Temporal lobe (tissue), 2 donors: ENCODE data around the gene NOL11.

GRCh38 chr17:67401637-67402207 lies 24.6 kb downstream of the PITPNC1 start:
- RAMPAGE, long total RNA, result no peak

DNA sequence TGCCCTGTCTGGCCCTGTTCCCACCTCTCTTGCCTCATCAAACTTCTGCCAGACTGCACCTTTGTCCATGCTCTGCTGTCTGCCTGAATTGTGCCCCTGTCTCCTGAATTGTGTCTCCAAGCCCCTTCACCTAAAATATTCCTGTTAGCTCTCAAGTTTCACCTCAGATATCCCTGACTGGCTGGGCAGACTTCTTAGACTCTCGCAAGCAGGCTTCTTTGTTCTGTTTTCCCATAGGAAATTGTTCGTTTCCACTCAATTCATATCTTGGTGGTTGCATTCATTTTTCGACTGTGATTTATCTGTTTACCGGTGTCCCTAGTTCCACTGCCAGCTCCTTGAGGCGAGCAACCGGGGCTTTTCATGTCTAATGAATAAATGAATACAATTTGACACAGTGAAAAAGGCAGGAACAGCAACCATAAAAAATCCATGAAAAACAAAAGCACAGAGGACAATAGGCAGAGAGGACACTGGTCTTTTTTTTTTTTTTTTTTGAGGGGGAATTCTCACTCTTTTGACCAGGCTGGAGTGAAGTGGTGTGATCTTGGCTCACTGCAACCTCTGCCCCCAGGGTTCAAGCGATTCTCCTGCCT lies 66.2 kb downstream of the PITPNC1 start:
- RAMPAGE, long total RNA, result no peak

- RAMPAGE, long total RNA, result start-site peak on the plus strand at chr17:67717903-67717945, 63 and 128 reads in 2 replicates
Measured at GRCh38 chr17:67717553-67718074, at the start of gene NOL11. Gene NOL11, plus strand, starts transcription at chr17:67717936.

DNA sequence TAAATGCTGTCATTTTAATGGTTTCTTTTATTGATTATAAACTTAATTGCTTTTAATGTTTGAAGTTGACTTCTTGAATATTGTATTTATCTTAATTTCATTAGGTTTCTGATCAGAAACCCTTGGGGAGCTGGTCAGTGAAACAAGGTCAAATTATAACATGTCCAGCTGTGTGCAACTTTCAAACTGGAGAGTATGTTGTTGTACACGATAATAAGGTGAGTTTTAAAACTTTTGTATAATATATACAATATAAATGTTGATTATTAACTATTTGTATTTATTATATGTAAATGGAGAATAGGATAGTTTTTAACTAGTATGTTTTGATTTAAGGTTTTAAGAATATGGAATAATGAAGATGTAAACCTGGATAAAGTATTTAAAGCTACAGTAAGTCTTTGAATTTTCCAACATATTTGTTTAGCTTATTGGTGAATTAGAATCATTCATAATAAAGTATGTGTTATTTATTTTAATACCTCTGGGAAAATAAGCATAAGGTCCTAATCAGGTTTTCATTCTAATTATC lies 1.9 kb downstream of the NOL11 start:
- RAMPAGE, long total RNA, result no peak

DNA sequence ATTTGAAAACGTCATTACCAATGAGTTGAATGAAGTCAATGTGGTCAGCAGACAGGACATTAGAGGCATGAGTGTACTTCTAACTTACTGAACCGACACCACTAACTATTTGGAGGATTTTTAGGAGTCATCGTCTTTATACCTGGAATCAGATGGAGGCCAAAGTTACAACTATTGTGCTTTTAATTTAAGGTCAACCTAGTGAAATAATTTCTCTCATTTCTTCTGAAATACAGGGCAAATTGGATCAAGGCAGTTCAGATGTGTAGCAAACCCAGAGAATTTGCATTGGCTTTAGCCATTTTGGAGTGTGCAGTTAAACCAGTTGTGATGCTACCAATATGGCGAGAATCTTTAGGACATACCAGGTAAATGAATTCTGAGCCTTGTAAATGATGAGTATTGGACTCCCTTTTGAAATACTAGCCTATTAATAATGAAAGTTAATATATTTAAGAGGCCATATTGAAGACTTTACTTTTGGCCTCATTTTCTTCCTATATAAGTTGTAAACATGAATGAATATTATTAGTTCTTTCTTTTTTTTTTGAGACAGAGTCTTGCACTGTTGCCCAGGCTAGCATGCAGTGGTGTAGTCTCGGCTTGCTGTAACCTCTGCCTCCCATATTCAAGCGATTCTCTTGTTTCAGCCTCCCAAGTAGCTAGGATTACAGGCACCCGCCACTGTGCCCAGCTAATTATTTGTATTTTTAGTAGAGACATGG lies 68.7 kb downstream of the BPTF start:
- RAMPAGE, long total RNA, result no peak

DNA sequence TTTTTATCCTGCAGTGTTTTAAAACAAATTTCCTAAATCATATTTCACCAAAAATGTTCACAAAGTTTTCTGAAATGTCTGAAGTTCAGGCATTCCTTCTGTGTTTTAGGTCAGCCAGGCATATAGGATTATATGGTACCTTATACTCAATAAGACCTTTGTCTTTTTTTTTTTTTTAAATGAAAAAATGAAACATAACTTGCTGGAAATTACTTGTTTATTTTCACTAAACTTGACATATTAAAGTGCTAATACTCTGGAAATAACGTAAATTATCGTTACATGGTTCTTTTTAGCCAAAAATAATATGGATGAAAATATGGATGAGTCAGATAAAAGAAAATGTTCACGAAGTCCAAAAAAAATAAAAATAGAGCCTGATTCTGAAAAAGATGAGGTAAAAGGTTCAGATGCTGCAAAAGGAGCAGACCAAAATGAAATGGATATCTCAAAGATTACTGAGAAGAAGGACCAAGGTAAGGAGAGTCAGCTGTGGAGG lies 84.0 kb downstream of the BPTF start:
- RAMPAGE, long total RNA, result no peak

DNA sequence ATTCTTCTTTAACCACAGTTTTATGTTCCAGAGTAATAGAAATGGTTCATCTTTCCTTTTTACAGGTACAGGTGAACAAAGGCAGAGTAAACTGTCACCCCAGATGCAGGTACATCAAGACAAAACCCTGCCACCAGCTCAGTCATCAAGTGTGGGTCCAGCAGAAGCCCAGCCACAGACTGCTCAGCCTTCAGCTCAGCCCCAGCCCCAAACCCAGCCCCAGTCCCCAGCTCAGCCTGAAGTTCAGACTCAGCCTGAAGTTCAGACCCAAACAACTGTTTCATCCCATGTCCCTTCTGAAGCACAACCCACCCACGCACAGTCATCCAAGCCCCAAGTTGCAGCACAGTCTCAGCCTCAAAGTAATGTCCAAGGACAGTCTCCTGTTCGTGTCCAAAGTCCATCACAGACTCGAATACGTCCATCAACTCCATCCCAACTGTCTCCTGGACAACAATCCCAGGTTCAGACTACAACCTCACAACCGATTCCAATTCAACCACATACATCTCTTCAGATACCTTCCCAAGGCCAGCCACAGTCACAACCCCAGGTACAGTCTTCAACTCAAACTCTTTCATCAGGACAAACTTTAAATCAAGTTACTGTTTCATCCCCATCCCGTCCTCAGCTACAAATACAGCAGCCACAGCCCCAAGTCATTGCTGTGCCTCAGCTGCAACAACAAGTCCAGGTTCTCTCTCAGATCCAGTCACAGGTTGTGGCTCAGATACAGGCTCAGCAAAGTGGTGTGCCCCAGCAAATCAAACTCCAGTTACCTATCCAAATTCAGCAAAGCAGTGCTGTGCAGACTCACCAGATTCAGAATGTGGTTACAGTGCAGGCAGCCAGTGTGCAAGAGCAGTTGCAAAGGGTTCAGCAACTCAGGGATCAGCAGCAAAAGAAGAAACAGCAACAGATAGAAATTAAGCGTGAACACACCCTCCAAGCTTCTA lies 50.6 kb downstream of the C17orf58 start:
- RAMPAGE, long total RNA, result no peak

DNA sequence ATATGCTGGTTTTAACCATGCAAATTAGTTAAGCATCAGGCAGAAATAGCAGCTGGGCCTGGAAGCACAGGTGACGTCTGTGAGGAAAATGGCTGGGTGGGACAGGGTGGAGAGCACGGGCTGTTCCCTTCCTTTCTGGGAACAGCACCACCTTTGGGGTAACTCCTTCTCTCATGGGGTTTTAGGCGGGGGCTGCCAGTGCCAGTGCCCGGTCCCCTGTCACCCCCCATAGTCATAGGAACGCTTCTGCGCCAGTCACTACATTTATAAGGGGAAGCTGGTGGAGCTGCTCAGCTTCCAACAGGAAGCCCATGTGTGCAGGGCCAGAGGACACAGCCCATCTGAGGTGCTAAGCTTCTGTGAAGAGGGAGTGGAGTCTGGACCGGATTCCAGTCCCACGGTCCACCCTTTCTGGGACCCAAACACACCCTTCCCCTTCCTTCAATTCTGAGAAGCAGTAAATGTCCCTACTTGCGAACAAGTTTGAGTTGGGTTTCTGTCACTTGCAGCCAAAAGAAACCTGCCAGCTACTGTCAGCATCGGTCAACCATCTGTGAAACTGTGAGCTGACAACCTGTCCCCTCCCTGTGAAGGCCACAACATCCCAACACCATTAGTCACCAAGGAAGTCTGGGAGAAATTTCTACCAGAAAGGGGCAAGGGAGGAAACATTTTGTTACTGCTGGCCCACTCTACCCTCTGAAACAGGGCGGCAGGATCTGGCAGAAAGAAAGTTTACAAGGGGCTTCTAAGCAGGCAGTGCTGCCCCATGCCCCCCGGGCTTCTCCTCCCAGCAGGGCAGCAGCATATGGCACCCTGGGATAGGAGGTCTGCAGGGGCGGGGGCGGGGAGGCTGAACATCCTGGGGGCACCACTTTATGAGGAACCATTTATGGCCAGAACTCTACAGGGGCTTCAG lies 86.0 kb upstream of the AMZ2 start:
- RAMPAGE, long total RNA, result no peak

GRCh38 chr17:68179977-68180412 lies 67.8 kb upstream of the AMZ2 start:
- RAMPAGE, long total RNA, result no peak

DNA sequence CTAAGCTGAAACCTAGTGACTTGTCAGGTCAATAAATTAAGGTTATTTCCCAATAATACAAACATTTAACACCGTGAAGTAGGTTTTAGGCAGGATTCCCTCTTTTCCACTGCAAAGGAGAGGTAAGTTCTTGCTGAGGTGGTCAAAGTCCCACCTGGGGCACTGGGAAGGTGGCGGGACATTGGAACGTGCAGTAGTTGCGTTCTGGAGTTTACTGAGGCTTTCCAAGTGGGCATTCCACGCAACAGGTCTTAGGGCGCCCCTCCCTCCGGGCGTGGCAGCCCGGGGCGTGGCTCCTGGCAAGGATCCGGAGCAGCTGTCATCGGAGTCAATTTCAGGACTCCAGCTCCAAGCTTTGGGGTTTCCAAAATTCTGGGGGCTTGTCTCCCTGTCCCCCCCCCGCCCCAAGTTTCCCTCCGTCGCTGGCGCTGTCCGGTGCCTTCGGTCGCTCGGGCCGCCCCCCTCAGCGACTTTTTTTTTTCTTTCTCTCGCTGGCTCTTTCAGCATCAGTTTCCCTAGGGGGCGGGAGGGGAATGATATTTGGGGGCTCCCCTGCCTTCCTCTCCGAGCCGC lies 43.1 kb upstream of the AMZ2 start:
- RAMPAGE, long total RNA, result no peak

DNA sequence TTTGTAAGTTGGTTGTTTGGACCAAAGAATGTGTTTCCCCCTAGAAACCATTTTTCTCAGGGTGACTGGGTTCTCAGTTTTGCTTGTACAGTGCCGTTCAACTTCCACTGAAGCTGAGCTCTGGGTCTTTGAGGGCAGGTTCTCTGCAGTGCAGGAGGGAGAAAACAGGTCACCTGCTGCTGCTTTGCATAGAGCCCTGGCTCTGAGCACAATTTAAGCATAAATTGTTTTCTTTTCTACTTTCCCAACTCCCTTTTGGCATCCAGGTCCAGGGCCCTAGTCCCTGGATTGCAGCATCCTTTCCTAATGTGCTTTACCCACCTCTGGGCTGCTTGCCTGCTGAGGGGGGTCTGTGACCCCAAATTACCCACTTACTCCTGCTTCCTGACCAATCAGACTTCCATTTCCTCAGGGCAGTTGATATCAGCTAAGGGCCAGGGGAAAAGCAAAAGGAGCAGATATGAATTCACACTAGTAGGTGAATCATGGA lies 8.8 kb upstream of the AMZ2 start:
- RAMPAGE, long total RNA, result no peak

DNA sequence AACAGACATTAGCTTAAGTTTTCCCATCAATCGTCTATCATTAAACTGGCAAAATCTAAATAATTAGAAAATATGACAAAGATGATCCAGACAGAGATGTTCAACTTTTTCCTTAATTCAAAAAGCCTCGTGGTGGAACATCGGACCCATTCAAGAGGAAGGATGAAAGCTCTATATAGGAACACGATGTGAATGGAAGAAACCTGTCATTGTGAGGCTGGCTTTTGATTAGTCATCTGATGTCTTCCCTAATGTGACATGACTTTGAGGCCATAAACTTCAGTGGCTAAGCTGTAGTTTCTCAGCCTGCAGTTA lies 1.0 kb downstream of the AMZ2 start:
- RAMPAGE, long total RNA, result no peak

- RAMPAGE, long total RNA, result no peak
Measured at GRCh38 chr17:68461480-68462053, 4.3 kb upstream of the WIPI1 start.

DNA sequence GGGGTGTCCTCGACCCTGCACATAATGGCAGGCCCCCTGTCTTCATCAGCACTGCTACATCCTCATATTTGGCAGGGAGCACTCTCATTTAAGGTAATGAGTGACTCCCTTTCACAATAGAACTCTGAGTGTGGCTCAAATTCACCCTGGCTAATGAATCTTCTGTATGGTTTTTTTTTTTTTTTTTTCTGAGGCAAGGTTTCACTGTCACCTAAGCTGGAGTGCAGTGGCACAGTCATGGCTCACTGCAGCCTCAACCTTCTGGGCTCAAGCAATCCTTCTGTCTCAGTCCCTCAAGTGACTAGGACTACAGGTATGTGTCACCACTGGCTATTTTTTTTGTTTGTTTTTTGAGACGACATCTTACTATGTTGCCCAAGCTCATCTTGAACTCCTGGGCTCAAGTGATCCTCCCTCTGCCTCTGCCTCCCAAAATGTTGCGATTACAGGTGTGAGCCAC lies 3.3 kb downstream of the FAM20A start:
- RAMPAGE, long total RNA, result no peak

- RAMPAGE, long total RNA, result no peak
Measured at GRCh38 chr17:68641554-68642315, 40.6 kb upstream of the FAM20A start.

DNA sequence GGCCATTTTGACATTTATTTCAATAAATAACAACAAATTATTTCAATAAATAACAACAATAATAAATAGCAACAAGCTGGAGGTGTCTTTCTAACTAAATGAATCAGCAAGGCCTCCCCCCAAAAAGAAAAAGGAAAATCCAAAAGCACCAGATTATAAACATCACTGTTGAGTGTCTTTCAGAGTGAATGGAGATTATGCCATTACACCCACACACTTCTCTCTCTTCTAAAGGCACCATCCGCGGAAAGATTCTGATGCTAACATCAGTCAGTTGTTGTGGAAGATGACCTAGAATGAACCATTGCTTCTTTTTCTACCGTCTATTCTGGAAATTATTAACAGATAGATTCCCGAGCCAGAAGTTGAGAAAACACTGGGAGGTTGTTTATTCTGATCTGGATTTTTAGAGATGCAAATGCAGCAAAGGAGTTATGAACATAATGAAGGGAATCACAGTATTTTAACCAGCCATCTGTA lies 60.8 kb upstream of the FAM20A start:
- RAMPAGE, long total RNA, result no peak

GRCh38 chr17:68733584-68734357 lies 132.6 kb upstream of the FAM20A start:
- RAMPAGE, long total RNA, result no peak

- RAMPAGE, long total RNA, result no peak
Measured at GRCh38 chr17:68776844-68777515, 175.8 kb upstream of the FAM20A start.

GRCh38 chr17:68908884-68909498 lies 46.2 kb downstream of the ABCA8 start:
- RAMPAGE, long total RNA, result no peak

DNA sequence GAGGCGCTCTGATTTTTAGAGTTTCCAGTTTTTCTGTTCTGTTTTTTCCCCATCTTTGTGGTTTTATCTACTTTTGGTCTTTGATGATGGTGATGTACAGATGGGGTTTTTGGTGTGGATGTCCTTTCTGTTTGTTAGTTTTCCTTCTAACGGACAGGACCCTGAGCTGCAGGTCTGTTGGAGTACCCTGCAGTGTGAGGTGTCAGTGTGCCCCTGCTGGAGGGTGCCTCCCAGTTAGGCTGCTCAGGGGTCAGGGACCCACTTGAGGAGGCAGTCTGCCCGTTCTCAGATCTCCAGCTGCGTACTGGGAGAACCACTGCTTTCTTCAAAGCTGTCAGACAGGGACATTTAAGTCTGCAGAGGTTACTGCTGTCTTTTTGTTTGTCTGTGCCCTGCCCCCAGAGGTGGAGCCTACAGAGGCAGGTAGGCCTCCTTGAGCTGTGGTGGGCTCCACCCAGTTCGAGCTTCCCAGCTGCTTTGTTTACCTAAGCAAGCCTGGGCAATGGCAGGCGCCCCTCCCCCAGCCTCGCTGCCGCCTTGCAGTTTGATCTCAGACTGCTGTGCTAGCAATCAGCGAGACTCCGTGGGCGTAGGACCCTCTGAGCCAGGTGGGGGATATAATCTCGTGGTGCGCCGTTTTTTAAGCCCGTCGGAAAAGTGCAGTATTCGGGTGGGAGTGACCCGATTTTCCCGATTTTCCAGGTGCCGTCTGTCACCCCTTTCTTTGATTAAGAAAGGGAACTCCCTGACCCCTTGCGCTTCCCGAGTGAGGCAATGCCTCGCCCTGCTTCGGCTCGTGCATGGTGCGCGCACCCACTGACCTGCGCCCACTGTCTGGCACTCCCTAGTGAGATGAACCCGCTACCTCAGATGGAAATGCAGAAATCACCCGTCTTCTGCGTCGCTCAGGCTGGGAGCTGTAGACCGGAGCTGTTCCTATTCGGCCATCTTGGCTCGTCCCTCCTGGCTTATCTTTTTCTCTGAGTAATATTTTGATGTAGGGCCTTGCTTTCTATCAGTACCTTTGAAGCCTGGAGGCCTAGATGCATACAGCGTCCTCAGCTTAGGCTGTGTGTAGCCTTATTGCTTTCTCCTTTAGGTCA lies 49.3 kb upstream of the ABCA8 start:
- RAMPAGE, long total RNA, result no peak